ENCODE data around the gene MIEF1.

GRCh38 chr22:38882326-38882872 is 10.4 kb upstream of the CBX6 start:
- RRBS, result no CpG with 5 or more reads among the region's 8 CpGs

GRCh38 chr22:38941554-38942191 is 15.7 kb upstream of the APOBEC3A start:
- RRBS, result no CpG with 5 or more reads among the region's 17 CpGs

DNA sequence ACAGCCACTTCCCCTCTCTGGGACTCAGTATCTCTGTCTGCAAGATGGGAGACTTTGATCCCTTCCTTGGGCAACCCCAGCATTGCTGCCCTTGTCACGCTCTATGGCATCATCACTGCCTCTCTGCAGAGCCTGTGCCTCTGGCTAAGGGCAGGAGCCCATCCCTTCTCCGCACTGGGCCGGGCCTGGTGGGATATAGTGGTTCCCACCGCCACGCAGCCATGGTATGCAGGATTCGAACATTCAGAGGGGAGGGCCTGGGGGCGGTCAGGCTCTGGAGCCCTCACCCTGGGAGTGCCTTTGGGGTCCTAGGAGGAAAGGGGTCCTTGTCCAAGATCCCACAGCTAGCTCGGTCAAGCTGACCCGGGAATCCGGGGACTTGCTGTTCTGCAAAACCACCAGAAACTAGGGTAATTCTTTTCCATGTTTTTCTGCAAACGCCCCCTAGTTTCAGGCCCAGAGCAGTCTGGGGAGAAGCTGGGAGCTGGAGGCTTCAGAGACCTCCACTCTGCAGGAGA is 24.3 kb upstream of the CBX7 start:
- RRBS, result no CpG with 5 or more reads among the region's 11 CpGs

DNA sequence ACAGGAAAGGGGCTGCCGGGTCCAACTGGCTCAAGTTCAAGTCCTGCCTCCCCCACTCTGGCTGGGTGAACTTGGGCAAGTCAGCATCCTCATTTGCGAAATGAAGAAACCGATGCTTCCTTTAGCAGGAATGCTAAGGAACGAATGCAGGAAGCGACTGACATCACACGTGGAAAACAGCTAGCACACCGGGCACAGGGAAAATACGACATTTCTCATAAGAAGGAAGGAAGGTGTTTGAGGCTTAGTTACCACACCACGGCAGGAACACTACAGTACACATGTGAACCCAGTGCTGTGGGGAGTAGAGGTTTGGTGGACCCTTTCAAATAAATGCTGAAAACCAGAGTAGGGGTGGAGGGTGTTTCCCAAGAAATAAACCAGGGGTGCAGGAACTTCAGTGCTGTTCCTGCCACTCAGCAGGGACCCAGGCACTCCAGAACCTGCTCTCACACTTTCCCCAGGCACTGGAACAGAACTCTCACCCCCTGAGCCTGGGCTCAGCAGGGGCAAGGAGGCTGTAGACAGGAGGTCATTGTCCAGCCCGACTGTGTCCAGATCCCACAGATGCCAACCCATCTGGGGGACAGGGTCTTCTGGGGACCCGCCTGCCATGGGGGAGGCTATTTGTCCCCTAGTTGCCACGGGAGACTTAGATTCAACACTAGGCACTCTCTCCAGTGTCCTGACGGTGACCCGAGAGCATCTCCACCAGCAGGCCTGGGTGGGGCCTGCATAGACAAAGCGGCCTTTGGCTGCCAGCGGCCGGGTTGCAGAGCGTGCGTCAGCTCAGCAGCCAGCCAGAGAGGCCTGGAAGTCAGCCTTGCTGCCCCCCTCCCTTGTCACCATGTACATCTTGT is 32.7 kb upstream of the CBX7 start:
- RRBS, result no CpG with 5 or more reads among the region's 19 CpGs

DNA sequence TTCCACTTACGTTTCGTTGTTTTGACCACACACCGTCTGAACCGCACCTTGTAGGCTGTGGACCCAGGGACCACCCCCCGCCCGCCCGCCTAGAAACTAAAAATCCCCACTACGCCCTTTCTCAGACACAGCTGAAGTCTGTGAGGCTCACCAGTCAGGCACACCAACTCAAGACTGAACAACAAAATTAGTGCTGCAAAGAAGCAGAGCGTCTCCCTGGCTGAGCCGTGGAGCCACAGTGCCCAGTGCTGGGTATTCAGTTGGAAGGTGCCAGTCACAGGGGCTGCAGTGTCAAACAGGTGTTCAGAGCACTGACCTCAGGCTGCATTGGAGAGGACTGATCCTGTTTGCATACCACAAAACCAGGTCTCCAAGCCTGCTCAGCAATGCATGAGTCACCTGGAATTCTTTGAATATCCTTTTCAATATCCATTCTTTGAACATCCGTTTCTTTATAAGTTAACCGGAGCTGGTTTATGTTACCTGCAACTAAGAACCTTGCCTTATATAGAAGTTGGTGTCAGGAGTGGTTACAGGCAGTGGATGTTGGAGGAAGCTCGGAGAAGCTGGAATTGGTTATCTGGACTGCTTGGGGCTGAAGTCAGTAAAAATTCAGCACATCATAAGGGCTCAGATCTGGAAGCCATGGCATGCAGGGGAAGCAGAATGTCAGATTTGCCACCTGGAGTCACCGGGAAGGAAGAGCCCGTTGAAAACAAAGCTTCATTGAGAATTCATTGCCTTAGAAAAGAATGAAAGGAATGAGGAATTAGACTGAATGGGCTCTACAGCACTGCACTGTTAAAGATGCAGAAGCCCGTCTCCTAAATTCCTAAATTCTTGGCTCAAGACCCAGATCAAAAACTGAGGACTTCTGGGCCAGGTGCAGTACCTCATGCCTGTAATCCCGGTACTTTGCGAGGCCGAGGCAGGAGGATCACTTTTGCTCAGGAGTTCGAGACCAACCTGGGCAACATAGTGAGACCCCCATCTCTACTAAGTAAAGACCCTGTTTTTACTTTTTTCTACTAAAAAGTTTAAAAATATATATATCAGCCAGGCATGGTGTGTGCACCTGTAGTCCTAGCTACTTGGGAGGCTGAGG is 30.1 kb downstream of the PDGFB start:
- RRBS, result no CpG with 5 or more reads among the region's 20 CpGs

DNA sequence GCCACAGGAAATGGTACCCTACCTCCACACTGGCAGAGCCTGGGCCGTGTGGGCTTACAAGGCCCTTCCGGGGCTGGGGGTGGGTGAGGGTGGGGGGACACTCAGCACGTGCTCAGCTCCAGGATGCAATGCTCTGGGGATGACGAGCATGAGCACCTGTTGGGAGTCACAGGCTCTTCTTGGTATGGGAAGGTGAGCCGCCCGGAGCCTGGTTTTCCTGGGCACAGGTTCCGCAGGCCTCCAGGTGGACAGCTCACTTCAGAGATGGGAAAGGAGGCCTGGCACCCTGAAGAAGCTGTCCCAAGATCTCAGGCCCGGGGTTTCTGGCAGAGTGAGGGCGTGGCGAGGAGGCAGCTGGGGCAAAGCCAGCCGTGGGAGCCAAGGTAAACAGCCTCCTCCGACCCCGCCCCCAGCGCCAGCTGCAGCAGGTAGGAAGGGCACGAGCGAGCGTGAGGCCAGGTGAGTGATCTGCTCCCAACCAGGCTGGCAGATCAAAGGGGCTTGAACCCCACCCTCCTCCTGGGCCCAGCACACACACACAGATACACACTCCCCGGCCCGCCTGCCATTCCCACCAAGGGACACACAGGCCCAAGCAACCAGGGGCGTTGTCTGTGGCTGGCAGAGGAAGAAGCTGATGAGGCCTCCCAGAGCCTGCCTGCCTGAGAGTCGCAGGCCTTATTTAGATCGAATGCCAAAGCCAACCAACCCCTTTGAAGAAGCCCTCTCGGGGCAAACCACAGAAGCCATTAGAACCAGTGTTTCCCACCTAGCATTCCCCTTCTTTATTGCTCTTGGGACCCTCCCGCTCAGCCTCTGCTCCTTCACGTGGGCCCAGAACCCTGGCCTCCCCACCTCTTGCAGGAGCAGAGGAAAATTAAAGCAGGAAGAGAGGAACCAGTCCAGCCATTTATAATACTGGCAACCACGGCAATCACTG is 5.2 kb downstream of the PDGFB start:
- RRBS, result 65% methylated on average over 3 of the region's 26 CpGs

- RRBS, result 10% methylated on average over 18 of the region's 80 CpGs
Measured at GRCh38 chr22:39243153-39244120, 1.3 kb downstream of the PDGFB start.

DNA sequence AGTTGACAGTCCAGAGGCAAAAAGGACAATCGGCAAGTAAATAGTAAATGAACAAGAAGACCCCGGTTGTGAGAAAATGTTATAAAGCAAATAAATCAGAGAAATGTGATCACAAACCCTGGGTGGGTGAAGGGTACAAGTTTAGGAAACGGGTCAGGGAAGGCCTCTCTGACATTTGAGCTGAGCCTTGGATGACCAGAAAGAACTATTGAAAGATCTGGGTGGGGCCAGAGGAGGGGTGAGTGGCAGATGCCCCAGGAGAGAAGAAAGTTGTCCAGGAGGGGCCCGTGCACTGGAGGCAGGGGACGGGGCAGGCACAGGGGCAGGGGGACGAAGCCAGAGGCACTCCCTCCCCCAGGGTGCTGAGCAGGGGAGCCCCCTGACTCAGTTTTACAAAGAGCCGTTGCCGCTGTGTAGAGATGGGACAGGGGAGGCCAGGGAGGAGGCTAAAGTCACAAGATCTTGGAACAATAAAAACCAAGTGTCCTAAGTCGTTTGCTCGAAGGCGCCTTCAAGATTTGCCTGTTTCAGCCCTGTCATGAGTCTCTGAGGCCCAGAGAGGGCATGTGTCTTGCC is 10.8 kb upstream of the PDGFB start:
- RRBS, result 18% methylated on average over 2 of the region's 11 CpGs

DNA sequence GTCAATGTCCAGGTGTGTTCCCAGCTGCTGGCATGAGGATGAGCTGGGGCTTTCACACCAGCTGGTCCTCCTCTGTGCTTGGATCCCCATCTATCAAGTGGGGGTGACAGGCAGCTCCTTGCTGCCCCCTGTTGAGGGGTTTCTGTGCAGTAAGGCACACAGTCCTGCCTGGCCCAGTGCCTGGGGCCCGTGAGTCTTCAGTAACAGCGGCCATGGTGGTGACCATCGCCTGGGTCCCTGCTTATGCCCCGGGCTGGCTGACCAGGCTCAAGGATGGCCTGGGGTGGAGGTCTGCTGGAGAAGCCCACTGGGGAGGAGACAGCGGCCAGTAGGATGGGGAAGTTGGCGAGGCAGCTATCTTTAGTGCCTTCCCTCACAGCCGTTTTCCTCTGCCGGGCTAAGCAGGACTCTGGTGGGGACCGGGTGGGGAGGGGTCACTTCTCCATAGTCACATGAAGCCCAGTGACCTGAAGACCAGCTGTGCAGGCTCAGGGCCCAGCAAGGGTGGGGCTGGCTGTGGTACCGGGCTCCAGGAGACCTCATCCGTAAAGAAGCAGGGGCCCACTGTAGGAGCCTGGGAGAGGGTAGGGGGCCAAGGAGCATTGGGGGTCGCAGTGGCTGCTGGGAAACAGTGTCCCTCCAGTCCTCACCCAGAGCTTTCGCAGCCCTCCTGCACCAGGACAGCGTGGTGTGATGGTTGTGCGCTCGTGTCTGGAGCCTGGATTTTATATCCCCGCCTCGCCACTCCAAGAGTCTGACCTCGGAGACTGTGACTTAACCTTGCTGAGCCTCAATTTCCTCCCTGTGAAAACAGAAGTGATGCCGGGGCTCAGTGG is 12.4 kb downstream of the RPL3 start:
- RRBS, result 60% methylated on average over 2 of the region's 20 CpGs

DNA sequence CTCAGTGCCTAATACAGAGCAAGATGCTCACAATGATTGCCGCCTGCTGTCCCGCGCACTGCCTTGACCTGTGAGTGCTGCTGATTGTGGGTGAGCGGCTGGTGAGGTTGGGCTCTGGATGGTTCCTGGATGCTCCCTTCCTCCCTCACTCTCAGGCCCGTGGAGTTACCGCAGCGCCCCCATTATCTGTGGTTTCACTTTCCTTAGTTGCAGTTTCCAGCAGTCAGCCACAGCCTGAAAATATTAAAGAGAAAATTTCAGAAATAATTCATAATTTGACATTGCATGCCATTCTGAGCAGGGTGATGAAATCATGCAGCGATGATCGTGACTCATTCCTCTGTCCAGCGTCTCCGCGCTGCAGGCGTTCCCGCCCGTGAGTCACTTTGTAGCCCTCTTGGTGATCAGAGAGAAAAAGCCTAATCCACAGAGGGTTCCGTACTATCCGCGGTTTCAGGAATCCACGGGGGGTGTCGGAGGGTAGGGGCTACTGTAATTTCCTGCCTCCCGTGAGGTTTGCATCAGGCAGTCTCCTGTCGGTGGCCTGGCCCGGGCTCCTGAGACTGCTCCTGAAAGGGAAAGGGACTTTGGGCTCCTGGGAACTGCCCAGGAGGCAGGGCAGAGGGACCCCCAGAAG is 10.7 kb downstream of the RPL3 start:
- RRBS, result no CpG with 5 or more reads among the region's 23 CpGs

GRCh38 chr22:39361032-39361683 is 11.4 kb downstream of the SYNGR1 start:
- RRBS, result no CpG with 5 or more reads among the region's 9 CpGs

- RRBS, result 18% methylated on average over 4 of the region's 8 CpGs
Measured at GRCh38 chr22:39462841-39463485, 6.2 kb downstream of the MGAT3 start.

DNA sequence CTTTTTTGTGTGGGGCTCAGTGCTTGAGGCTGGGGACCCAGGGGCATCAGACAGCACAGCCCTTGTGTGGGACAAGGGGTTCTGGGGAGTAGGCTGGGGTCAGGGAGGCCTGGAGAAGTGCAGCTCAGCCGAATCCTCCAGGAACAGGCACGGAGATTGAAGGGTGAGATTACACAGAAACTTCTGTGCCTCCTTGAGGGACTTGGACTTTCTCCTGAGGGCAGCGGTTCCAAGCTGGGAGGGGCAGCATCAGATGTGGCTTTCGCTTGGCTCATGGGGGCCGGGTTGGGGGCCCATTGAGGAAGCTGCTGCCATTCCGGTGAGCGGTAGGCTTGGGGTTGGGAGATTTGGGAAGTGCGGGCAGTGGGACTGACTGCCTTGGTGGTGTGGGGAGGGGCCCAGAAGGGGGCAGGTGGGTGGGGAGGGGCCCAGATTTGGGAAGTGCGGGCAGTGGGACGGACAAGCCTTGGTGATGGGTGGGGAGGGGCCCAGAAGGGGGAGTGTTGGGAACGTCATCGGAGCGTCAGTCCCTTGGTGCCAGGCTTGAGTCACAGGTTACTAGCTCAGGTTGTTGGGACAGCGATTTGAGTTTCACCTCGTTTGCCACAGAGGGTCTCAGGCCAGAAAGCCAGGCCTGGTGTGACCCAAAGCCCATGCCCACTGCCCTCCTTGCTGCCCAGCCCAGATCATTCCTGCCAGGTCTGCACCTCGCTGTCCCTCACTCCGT is 12.1 kb downstream of the MGAT3 start:
- RRBS, result no CpG with 5 or more reads among the region's 17 CpGs

GRCh38 chr22:39501951-39502456 is at the start of gene MIEF1:
Gene MIEF1, plus strand, starts transcription at chr22:39502290.
- RRBS, result 3% methylated on average over 20 of the region's 35 CpGs

GRCh38 chr22:39514582-39515871 is 5.3 kb upstream of the ATF4 start:
- RRBS, result no CpG with 5 or more reads among the region's 18 CpGs

DNA sequence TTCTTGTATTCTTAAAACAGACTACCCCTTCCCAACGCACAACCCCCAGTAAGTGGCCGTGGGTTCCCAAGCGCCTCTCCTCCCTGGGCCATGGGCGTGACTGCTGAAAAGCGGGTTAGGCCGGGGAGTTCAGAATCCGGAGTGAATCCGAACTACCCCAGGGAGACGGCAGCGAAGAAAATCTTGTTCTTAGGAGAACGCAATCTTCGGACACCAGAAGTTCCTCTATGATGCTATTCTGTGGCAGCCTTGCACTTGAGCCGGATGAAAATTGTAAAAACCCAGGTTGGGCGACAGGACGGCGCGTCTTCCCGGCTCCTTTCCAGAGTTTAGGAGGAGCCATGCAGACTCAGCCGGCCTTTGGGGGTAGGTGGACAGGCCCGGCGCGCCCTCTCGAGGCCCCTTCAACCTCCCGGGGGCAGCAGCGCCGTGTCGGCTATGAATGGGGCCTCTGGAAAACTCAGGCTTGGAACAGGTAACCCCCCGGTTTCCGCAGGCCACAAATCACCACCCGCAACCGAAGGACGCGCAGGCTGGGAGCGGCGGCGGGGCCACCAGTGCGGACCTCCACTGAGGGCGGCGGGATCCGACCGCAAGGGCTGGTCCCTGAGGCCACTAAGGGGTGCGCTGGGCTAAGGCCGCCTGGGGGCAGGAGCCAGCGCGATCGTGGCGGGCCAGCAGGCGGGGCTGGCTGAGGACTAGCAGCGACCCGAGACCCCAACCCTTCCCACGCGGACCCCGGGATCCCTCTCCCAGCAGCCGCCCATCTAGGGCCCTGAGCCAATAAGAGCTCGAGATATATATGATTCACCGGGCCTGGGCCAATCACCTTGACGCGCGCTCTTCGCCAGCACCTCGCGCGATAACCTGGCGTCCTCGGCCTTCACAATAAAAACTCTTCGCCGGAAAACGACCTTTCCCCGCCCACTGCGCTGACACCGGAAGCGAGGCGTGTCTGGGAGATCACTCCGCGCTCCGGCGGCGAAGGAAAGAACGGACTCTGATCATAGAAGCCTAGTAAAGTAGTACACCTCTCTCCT is 715 bp upstream of the ATF4 start:
- RRBS, result 4% methylated on average over 27 of the region's 79 CpGs

- RRBS, result 40% methylated on average over 5 of the region's 43 CpGs
Measured at GRCh38 chr22:39661845-39662275, 91.3 kb downstream of the CACNA1I start.

DNA sequence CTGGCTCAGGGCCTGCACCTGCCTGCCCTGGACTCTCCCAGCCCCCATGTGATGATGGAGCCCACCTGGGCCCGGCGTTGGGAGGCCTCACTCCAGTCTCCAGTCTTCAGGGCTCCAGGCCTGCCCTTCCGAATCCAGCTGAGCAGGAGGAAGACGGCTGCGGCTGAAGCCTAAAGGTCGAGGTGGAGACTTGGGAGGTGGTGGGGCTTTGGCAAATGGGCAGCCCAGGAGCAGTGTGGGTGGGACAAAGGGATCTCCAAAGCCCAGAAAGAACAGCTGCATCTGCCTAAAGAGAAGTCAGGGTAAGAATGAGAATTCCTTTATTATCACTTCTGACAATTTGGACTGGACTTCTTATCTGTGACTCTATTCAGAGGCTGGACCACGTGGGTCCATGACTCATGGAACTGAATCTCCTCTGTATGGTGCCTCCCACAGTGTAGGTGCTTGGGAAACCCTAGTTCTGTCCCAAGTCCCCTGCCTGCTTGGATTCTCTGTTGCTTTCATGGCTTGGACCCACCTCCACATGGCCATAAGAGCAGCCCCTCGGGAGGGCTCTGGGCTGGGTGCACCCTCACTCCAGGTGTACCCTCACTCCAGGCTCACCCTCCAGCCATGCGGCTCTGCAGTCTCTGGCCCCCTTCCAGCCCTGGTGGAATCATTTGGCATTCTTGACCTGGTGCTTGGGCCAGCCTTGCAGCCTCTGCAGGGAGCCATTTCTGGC is 153.2 kb downstream of the CACNA1I start:
- RRBS, result no CpG with 5 or more reads among the region's 9 CpGs

- RRBS, result no CpG with 5 or more reads among the region's 17 CpGs
Measured at GRCh38 chr22:39874916-39875361, 18.6 kb downstream of the ENTHD1 start.

GRCh38 chr22:39993698-39994516 is 847 bp upstream of the FAM83F start:
- RRBS, result no CpG with 5 or more reads among the region's 24 CpGs